Ovary (tissue), 7 donors: ENCODE data around the genes MACROH2A2, NPFFR1, NODAL and PRF1.

GRCh38 chr10:69446549-69447119 lies 4.6 kb upstream of the TSPAN15 start:
- PRO-cap, 7 experiments: no peak in any of the 7 experiments
- RAMPAGE, long total RNA, 2 experiments: no peak in any of the 2 experiments

DNA sequence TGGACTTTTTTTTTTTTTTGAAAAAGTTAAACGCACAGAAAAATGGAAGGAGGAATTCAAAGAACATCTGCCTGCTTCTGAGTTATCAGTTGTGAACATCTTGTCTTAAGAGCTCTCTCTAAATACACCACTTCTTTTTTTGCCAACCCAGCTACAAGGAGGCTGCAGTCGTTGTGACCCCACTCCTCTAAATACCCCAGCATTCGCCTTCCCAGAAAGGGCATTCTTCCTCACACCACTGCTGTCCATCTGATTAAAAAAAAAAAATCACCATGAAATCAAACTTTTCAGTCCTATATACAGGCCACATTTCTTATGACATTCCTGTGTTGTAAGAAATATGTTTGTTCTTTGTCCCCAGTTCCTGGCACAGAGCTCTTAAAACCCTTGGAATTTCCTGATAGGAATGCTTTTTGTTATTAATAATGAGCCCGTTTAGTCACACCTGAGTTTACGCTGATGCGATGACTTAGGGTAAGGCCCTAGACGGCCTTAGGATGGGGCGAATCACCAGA lies 17.3 kb downstream of the TSPAN15 start:
- PRO-cap, 7 experiments: no peak in any of the 7 experiments
- RAMPAGE, long total RNA, 2 experiments: no peak in any of the 2 experiments

DNA sequence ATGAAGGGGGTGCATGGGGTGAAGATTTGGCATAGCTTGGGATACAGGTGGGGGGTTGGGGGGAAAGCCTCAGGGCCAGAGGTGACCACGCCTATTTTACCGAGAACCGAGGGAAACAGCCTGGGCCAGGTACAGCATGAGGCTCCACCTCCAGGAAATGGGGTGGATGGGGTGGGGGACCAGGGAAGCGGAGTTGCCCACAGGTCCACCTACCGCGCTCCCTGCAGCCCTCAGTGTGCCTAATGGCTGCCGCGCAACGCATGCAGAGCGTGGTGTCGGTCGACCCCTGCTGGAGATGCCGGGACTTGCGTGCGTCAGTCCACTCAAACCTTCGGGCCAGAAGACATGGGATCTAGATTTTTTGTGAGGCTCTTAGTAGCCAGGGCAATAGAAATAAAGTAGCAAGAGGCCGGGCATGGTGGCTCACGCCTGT lies 56.5 kb downstream of the TSPAN15 start:
- PRO-cap, 7 experiments: peak in 1 of 7 experiments; most common minus-strand start position 237 of the sequence (in 1)
- RAMPAGE, long total RNA, 2 experiments: no peak in any of the 2 experiments

DNA sequence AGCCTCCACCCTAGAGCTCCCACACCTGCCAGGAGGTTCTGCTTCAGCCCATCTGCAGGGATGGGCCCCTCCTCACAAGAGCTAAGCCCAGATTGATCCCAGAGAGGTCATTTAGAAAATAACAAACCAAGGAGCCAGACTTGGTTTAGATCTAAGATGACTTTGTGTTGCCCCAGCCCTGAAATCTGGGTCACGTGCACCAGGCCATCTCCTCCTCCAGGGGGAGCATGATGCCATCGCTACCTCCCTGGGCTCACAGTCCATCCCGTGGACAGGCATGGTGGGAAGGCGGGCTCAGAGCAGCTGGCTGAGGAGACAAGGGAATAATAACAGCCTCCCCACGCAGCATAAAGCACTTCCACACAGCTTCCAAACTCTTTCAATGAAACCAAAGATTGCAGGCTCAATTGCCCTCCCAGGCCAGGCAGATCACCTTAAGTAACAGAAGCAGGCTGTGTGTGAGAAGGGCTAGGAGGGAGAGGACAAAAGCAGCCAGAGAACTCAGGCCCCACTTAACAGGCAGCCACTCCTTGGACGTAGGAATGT lies 99.9 kb downstream of the COL13A1 start:
- PRO-cap, 7 experiments: no peak in any of the 7 experiments
- RAMPAGE, long total RNA, 2 experiments: no peak in any of the 2 experiments

- PRO-cap, 7 experiments: peak in 7 of 7 experiments; most common plus-strand start chr10:70052846 (in 5); most common minus-strand start chr10:70052739 (in 5)
- RAMPAGE, long total RNA, 2 experiments: start-site peak on the plus strand in 1 of 2 experiments, at chr10:70052856-70052877 at its widest, 106 reads per replicate
These were observed at the start of gene MACROH2A2 for GRCh38 chr10:70052214-70052914. TSS of gene MACROH2A2 (plus strand) at chr10:70052846.

- PRO-cap, 7 experiments: no peak in any of the 7 experiments
- RAMPAGE, long total RNA, 2 experiments: no peak in any of the 2 experiments
These were observed 5.5 kb upstream of the AIFM2 start for GRCh38 chr10:70137889-70138690.

DNA sequence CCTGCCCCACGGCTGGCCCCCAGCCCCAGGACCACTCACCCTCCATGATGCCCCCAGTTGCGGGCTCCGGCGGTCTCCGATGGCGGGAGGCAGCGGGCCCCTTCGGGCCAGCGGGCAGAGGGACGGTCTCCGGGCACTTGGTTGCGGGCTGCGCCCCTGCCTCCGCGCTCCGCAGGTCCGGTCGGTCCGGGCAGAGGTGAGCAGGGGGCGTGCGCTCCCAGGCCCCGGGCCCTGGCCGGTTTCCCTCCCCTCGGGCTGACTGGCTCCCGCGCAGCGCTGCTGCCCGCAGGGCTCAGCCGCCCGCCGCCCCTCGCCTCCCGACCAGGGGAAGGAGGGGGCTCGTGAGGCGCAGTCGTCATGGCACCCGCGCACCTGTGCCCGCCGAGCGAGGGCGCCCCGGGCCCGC lies at the start of gene NPFFR1:
TSS of gene NPFFR1 (minus strand) at position 374 of the 406 bp plus-strand sequence.
- PRO-cap, 7 experiments: peak in 2 of 7 experiments; most common minus-strand start position 312 of the sequence (in 1)
- RAMPAGE, long total RNA, 2 experiments: no peak in any of the 2 experiments

- PRO-cap, 7 experiments: no peak in any of the 7 experiments
- RAMPAGE, long total RNA, 2 experiments: no peak in any of the 2 experiments
These were observed 16.2 kb upstream of the NPFFR1 start for GRCh38 chr10:70300100-70300393.

GRCh38 chr10:70323051-70323572 lies 39.3 kb upstream of the NPFFR1 start:
- PRO-cap, 7 experiments: no peak in any of the 7 experiments
- RAMPAGE, long total RNA, 2 experiments: no peak in any of the 2 experiments

DNA sequence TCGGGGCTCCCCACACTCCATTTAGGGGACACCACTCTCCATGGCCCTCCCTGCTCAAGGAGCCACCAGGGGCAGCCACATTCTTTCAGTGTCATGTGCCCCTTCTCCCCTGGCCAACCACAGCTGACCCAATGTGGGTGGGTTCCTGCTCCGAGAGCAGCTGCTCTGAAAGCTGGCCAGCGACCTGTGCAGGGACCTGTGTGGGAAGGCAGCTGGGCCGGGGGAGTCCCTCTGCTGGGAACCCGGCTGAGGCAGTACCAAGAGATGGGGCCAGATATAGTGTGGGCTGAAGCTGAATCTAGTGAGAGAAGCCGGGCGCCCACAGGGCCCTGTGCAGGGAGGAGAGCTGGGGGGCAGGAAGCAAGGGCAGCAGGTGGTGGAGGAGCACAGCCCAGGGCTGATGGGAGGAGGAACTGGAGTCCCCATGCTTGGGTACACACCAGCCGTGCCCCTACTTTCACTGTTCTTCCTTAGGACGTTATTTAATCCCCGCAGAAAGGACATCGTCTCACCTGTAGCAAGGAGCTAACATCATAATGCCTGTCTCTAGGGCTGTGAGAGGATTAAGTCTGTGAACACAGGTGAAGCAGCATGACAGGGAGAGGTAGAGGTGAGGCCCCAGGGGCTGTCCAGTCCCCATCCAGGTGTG lies 40.7 kb upstream of the NPFFR1 start:
- PRO-cap, 7 experiments: no peak in any of the 7 experiments
- RAMPAGE, long total RNA, 2 experiments: no peak in any of the 2 experiments

- PRO-cap, 7 experiments: no peak in any of the 7 experiments
- RAMPAGE, long total RNA, 2 experiments: no peak in any of the 2 experiments
These were observed 48.0 kb upstream of the NPFFR1 start for GRCh38 chr10:70331705-70332253.

DNA sequence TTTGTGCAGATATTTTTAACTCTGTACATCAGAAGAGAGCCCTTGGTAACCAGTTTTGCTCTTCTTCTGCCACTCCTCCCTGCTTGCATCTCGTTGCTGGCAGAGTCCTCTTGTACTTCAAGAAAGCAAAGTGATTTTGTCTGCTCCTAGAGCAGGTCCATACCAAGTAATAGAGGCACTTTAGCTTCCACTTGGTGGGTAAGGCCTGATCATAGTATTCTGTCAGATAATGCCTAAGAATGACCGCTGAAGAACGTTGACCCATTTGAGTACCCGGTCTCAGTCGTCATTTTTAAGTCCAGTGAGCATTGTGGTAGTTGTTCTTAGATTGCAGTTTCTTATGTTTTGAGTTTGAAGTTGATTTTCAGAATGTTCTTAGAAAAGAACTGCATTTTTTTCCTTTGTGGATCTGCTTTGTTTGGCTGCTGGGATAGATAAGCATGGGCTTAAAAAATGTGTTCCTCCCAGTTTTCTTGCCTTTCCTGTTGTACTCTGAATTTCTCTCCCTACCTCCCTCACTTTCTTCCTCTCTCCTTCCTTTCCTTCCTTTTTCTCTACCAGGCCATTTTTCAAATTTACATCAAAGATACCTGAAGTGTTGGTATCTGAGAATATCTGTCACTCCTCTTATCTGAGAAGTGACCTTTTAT lies 18.6 kb downstream of the EIF4EBP2 start:
- PRO-cap, 7 experiments: no peak in any of the 7 experiments
- RAMPAGE, long total RNA, 2 experiments: no peak in any of the 2 experiments

GRCh38 chr10:70432787-70433241 lies 8.7 kb downstream of the NODAL start:
- PRO-cap, 7 experiments: no peak in any of the 7 experiments
- RAMPAGE, long total RNA, 2 experiments: no peak in any of the 2 experiments

GRCh38 chr10:70441051-70442249 lies at the start of gene NODAL:
TSS of gene NODAL (minus strand) at chr10:70441681.
- PRO-cap, 7 experiments: no peak in any of the 7 experiments
- RAMPAGE, long total RNA, 2 experiments: no peak in any of the 2 experiments

DNA sequence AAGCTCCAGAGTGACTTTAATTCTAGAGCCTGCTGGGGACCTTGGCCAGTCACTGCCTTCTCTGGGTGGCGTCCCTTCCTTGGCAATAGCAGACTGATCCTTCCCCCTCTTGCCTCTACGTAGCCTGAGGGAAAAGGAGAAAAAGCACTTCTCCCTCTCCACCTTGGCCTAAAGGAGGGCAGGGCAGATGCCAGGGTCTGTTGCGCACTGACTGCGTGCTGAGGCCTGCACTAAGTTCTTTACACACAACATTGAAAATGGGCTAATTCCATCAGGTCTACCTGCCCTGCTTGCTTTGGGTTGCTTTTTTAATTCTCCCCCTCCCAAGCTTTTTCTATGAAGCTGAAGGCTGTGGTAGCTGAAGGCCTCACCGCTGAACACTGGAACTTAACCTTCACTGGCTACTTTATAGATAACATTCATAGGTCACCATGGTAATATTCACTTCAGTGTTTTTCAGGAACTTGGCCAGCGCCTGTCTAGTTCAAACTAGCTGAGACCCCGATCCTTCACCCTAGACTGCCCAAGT lies 28.9 kb downstream of the PRF1 start:
- PRO-cap, 7 experiments: no peak in any of the 7 experiments
- RAMPAGE, long total RNA, 2 experiments: no peak in any of the 2 experiments

DNA sequence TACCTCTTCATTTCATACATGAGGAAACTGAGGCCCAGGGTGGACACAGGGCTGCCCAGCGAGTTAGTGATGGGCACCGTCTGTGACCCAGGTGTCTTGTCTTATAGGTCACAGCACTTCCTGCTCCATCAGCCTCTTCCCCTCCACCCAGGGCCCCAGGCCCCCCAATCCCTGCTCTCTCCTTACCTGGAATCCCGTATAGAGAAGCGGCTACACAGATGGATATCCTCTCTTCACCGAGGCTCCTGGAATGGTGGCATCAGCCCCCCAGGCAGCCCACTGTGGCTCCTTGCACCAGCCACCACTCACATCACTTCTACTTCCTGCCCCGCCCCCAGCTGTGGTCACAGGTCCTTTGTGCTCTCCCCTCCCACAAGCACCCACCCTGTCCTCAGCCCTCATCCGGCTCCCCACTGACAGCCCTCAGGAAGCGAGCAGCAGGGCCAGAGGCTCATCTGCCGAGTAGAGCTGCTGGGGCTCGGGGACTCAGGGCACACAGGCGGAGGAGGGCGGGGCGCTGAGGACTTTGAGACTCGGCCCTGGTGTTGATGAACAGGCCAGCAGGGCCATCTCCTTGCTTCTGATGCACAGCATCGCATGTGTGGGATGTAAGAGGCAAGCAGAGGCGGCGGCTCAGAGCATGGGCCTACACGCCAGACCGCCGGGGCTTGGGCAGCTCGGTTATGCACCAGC lies at the start of gene PRF1:
TSS of gene PRF1 (minus strand) at position 283 of the 693 bp plus-strand sequence.
- PRO-cap, 7 experiments: no peak in any of the 7 experiments
- RAMPAGE, long total RNA, 2 experiments: start-site peak on the minus strand in 1 of 2 experiments, centred at position 272 of the sequence, 6 reads per replicate

- PRO-cap, 7 experiments: no peak in any of the 7 experiments
- RAMPAGE, long total RNA, 2 experiments: no peak in any of the 2 experiments
These were observed 931 bp upstream of the PRF1 start for GRCh38 chr10:70603182-70604161.

- PRO-cap, 7 experiments: no peak in any of the 7 experiments
- RAMPAGE, long total RNA, 2 experiments: no peak in any of the 2 experiments
These were observed 10.0 kb upstream of the ADAMTS14 start for GRCh38 chr10:70662301-70662644.

GRCh38 chr10:70679420-70680120 lies 7.3 kb downstream of the ADAMTS14 start:
- PRO-cap, 7 experiments: no peak in any of the 7 experiments
- RAMPAGE, long total RNA, 2 experiments: no peak in any of the 2 experiments

GRCh38 chr10:70816162-70817175 lies 721 bp downstream of the SGPL1 start:
- PRO-cap, 7 experiments: peak in 7 of 7 experiments; most common plus-strand start chr10:70816354 (in 4); most common minus-strand start chr10:70816574 (in 7)
- RAMPAGE, long total RNA, 2 experiments: no peak in any of the 2 experiments